Subcutaneous preadipocyte (primary cell): ENCODE measurements around a stretch of chr6.

DNA sequence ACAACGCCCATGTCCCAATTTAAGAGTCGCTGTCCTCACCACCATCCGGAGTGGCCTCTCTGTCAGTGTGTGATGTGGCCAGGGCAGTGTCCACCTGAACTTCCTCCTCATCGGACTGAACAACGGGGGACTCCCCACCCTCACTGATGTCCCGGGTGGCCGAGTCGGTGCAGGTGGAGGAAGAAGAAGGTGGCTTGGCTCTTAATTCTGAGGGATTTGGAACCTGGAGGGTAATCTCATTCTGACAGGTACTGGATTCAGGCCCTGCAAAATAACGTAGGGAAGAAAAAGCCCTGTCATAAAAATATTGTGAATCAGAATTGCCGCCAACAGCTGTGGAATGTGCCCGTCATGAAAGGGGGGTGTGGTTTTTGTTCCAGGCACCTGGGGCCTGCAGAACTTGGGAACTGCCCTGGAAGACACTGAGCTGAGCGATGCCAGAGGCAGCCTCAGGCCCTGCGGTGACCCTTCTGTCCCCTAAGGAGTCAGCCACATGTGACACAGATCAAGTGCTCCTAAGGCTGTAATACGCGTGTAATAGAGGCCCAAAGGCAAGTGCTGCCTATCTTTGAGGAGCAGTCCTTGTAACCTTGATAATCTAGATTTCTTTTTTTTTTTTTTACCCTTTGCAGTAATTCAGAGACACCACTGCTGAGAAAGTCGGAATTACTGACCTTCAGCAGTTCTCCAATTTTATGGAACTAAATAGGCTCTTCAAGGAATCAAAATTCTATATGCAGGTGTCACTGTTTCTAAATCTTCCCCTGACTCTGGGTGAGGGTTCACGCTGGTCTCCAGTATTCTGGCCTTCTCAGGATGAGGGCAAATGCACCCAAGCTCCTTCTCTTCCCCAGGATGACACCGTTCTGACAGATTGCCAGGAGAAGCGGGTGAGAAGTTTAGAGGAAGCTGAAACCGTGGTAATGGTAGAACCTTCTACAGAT, 139.6 kb downstream of the DTNBP1 start:
- CAGE, long polyA plus RNA, result no peak

DNA sequence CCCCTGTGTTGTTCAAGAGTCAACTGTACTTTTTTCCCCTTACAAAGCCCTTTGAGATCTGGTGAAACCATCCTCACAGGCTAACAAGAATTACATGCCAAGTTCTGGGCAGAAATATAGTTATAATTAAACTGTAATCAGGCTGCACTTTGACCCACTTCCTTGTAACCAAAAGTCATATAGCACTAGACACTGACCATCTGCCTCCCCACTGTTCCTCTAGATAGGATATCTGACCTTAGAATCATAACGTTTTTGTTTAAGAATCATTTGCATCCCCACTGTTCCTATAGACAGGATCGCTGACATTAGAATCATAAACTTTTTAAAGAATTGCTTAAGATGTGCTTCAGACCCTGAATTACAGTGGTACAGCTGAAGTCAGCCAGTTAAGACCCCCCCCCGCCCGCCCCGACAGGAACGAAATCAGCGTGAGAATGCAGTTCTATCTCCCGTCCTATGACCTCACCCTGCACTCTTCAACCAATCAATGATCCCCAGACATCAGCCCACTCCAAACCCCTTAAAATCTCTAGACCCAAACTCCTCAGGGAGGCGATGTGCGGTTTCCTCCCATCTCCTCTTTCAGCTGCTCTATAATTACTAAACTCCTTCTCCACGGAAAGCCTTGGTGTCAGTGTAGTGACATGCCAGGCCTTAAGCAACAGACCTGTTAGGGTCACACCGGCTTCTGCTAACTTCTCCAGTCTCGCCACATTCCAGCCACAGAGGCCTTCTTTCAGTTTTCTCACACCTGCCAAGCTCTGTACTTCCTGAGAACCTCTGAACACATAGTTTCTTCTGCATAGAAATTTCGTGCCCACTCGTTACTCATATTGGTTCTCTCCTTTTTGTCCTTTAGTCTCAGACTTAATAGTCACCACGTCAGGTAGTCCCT, 93.6 kb downstream of the DTNBP1 start:
- CAGE, long polyA plus RNA, result no peak

DNA sequence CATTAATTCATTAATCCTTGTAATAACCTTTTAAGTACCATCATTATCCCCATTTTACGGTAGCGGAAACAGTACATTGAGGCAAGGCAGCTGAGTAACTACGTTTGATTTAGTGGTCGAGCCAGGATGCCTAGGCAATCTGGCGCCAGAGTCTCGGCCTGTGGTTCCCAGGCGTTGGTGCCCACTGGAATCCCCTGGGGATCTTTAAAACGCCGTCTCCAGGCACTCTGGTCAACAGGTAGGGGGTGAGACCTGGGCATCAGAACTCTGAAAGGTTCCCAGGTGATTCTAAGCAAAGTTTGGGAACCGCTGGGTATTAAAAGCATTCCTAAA, 1.0 kb downstream of the DTNBP1 start:
- CAGE, long polyA plus RNA, result no peak

- CAGE, long polyA plus RNA, result no peak
These were observed 28.8 kb upstream of the DTNBP1 start for GRCh38 chr6:15691699-15691898.

DNA sequence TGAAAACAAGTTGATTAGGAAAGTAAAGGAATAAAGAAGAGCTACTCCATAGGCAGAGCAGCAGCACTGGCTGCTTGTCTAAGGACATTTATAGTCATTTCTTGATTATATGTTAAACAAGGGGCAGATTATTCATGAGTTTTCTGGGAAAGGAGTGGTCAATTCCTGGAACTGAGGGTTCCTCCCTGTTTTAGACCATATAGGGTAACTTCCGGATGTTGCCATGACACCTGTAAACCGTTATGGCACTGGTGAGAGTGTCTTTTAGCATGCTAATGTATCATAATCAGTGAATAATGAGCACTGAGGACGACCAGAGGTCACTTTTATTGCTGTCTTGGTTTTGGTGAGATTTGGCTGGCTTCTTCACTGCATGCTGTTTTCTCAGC, 232.9 kb upstream of the DTNBP1 start:
- CAGE, long polyA plus RNA, result no peak

DNA sequence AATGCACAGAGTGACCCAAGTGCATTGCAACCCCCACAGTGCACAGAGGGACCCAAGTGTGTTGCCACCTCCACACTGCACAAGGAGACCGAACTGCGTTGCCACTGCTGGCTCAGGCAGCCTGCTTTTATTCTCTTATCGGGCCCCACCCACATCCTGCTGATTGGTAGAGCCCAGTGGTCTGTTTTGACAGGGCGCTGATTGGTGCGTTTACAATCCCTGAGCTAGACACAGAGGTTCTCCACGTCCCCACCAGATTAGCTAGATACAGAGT, 60.3 kb upstream of the MYLIP start:
- CAGE, long polyA plus RNA, result no peak

DNA sequence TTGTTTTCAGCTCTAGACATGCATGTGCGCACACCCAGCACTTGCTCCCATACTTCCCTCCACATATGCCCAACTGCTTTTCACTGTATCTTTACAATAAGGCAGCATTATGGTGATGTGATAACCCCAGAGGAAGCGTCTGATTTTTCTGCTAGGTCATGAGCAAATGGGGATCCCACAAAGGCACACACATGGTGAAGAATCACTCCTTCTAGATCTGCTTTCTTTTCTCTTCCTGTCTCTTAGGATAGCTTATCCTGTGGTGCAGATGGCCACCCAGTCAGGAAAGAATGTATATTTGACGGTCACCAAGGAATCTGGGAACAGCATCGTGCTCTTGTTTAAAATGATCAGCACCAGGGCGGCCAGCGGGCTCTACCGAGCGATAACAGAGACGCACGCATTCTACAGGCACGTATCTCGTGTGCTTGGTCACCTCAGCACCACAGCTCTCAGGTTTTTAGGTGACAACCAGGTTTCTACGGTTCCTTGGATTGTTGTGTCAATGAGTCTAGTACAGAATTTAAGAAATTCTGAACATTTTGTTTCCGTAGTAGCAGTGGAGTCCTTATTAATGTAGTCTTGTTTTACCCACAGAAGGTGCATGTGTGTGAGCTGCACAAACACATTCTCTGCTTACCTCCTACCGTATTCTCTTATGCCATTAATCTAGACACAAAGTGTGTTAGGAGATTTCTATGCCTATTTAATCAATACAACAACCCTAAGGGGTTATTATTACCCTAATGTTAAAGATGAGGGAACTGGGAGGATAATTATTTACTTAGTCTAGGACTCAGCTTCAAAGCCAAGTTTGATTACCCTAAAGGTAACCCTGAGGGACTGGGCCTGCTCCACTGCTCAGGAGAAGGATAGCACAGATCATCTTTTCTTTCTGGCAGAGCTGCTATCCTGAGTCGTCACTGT, 14.8 kb downstream of the MYLIP start:
- CAGE, long polyA plus RNA, result no peak

DNA sequence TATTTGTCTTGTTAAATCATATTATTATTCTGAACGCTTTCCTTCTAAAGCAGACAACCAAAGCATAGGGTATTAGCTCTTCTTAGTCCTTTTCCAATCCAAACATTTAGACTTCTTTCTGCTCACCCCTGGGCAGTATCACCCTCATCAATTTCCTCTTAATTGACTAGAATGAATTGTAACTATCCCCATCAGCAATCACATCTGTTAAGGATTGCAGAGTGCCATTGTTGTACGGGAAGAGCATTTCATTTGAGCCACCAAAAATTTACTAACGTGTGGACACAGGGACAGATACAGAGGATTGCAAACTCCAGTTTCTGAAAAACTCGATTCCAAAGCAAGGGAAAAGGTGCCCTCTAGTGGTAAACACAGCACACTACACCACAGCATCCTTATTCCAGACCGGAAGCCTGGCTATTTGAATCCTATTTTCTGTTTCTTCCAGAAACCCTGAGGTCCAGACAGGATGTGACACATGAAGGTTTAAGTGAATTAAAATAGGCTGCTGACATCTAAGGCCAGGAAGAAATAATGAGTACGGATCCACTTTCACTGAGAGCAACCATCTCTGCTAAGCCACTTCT, 31.9 kb upstream of the GMPR start:
- CAGE, long polyA plus RNA, result no peak

- CAGE, long polyA plus RNA, result no peak
These were observed 25.8 kb downstream of the GMPR start for GRCh38 chr6:16263816-16265038.

GRCh38 chr6:16337075-16338076, 99.0 kb downstream of the GMPR start:
- CAGE, long polyA plus RNA, result no peak

DNA sequence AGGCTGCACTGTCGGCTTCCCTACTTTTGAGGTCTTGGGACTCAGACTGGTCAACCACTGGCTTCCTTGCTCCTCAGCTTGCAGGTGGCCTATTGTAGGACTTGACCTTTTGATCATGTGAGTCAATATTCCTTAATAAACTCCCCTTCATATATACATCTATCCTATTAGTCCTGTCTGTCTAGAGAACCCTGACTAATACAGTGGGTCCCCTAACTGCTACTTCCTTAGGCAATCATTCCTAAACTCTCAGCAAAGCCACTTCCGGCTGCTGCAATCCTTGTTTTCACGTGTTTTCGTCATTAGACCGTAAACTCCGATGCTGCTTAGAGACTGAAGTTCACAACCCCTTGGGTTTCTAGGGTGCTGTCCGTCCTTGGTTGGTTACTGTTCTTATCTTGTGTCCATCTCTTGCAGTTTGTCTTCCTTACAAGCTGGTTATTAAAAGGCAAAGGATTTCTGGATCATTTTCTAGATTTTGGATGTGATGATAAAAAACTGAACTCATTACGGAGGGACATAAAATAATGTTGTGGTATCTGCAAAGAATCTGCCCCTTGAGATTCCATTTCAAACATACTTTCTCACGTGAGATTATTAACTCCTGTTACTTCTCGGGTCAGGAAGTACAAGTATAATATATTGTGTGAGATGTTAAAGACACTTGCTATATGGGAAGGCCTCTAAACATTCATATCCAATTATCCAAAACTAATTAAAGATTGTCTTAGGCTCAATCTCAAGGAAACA, 106.4 kb downstream of the GMPR start:
- CAGE, long polyA plus RNA, result no peak

- CAGE, long polyA plus RNA, result no peak
These were observed 113.9 kb downstream of the GMPR start for GRCh38 chr6:16352123-16352808.

DNA sequence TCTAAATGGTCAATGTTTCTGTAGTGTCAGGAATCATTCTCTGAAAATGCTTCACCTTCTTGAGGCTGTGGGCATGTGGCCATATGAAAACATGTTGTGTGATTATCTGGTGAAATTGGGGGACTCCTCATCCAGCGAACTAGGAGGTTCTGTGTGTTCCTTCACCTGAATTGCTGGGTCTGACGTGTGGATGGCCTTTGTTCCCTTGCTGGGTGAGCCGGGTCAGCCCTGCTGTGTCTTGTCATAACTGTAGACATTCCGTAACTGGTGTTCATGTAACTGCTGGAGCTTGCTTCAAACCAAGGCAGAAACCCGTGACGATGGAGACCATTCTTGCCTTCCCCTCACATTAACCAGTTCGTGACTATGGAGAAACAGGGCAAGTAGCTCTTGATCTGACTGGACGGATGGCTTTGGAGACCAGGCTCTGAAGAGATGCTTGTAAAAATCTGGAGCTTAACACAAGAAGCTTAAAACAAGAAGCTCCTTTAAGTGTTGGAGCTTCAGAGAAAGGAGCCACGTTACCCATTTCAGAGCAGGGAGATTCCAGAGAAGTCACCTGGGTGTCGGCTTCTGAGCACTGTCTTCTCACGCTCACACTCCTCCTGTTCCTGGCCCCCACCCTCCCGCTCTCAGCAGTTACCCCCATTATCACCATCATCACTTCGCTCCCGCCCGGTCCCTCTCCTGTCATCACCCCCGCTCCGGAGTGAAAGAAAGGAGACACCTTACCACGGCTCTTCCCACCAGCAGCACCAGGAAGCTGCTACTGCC, 123.6 kb downstream of the GMPR start:
- CAGE, long polyA plus RNA, result no peak

GRCh38 chr6:16416660-16417079, 178.3 kb downstream of the GMPR start:
- CAGE, long polyA plus RNA, result no peak

DNA sequence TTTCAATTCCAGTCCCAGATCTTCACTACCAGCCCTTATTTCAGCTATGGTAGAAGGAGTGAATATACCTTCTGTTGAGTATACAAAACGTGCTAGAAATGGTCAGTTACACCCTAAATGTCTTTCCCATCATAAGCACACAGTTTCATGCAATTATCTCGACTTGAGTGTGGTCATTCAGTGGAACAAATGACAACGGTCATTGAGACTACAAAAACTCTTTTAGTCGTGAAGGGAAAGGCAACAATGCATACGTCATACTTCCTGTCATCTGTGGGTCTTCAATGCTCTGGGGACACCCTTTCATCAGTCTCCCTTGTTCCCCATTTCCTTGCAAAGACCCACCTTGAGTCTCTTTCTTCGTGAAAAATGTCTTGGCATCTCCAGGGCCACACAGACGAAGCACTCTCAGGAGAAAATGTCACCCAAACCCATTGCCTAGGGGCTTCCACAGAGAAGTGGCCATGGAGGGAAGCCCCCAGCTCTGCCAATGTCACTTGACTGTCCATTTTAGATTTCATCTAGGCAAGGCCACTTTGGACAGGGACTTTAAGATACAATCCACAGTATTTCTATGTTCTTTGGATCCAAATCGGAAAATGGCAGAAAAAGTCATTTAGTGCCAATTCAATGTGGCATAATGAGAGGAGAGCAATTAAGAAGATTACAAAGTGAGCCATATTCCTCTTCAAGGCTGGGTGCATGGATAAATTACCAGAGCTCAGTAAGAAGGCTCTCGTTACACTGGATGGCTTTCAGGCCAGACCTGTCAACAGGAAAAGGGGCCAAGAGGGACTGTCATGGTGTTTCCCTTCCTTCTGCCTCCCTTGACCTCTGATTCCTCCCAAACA, 238.6 kb downstream of the GMPR start:
- CAGE, long polyA plus RNA, result no peak

DNA sequence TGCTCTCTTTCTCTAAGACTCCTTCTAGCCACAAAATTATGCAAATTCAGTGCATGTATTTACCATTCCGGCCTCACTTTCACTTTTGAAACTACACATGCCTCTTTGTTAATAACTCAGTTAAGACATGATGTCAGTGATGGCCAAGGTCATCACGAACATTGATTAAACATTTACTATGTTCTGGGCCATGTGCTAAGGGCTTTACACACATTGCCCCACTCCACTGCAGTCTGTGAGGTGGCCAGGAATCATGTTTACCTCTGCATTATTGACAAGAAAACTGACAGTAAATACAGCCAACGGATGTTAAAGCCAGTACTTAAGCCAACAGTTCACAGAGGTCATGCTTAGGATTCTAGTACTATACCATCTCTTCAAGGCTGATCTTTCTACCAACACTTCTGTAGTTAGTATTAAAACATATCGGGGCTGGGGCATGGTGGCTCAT, 174.9 kb downstream of the ATXN1 start:
- CAGE, long polyA plus RNA, result no peak

DNA sequence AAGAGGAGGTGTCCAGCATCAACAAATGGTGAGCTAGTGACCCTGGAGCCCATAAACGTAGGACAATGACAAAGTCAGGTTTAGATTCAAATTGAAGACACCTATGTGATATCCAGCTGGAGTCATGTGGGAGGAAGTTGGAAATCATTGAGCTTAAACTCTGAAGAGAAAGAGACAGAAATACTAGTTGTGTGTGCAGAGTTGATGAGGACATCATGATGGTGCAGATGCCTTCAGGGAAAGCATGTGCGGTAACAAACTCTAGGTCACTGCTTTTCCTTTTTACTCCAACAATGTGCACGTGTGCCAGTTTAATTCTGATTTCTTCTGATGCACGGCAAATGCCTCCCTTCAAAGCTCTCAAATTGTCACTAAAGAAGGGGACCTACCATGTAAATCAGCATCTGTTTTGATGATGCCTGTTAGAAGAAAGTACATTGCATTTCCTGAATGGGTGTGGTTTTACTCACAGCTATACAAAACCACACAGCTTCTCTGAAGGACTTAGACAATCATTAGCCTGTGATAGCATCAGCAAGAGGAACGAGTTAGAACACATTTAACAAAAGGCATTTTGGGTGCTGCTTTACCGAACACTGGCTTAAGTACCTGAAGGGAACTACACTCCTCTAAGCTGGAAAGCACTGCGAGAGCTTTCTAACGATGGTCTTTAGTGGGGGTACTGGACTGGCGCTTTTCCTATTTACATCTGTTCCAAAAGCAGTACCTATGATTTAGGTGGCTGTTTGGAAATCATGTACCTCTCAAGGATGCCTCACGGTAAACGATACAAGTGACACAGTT, 109.5 kb downstream of the ATXN1 start:
- CAGE, long polyA plus RNA, result no peak

DNA sequence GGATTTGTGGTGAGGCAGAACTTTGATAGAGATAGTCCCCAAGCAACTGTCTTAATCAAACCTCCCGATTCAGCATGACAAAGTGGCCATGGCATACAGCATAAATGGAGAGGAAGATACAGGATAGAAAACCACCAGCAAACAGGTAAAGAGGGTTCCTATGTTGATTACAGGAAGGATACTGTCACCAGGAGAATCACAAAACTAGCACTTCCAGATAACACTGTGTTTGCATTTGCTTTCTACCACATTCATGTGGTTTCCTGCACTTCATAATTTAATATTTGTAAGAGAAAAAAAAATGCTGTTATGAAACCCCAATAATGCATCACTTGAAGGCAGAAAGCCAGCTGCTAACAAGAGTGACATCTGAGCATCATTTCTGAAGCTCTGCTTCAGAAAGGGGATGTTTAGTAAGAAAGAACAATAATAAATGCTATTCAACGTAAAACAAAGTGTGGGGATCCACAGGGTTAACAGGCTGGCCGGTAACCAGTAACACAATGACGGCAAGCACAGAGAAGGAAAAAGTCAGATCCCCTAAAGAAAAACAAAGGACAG, 106.5 kb downstream of the ATXN1 start:
- CAGE, long polyA plus RNA, result no peak

- CAGE, long polyA plus RNA, result no peak
These were observed 71.9 kb downstream of the ATXN1 start for GRCh38 chr6:16689176-16690004.

- CAGE, long polyA plus RNA, result no peak
These were observed 8.1 kb downstream of the ATXN1 start for GRCh38 chr6:16753025-16753680.